Measurements from ENCODE around the genes HMGN4 and PRSS16.

DNA sequence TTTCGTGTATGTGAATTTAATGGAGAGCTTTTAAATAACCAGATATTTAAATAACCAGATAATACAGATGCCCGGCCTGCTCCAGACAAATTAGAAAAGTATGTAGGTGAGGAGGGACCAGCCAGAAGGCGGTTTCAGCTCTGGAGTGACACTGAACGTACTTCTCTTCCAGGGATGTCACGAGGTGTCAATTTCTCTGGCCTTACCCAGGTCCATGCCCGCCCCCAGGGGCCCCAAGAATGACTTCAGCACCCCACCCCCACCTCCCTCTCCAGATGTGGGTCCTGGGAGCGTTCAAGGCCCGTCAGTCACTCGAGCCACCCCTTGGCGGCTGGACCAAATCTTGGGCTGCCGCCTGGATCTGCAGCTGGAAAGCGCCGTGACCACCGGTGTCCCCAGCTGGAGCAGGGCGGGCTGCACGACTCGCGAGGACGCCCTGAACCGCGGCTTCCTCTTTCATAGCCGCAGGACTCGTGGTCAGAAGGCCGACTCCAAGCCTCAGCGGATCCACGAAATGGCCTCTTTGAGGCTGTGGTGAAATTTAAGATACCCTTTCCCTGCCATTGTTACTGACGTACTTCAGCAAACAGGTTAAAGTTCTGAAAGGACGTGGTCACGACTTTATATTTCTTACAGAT is 25.8 kb downstream of the H1-1 start:
- PRO-cap = unidirectional peak, plus-strand start at position 307 of the sequence; bidirectional peak, plus-strand start at position 480 of the sequence, minus-strand start at position 333 of the sequence
- RAMPAGE, long total RNA = no peak

DNA sequence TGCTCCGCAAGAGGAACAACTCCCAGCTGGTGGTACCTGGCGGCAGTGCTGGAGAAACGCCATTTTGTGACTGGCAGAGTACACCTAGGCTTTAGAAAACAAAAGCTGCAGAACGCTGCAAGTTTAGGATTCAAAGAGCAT is 737 bp upstream of the H3C1 start:
- PRO-cap = no peak
- RAMPAGE, long total RNA = no peak

- PRO-cap = no peak
- RAMPAGE, long total RNA = no peak
These were observed 665 bp downstream of the H4C1 start for GRCh38 chr6:26021994-26022633.

DNA sequence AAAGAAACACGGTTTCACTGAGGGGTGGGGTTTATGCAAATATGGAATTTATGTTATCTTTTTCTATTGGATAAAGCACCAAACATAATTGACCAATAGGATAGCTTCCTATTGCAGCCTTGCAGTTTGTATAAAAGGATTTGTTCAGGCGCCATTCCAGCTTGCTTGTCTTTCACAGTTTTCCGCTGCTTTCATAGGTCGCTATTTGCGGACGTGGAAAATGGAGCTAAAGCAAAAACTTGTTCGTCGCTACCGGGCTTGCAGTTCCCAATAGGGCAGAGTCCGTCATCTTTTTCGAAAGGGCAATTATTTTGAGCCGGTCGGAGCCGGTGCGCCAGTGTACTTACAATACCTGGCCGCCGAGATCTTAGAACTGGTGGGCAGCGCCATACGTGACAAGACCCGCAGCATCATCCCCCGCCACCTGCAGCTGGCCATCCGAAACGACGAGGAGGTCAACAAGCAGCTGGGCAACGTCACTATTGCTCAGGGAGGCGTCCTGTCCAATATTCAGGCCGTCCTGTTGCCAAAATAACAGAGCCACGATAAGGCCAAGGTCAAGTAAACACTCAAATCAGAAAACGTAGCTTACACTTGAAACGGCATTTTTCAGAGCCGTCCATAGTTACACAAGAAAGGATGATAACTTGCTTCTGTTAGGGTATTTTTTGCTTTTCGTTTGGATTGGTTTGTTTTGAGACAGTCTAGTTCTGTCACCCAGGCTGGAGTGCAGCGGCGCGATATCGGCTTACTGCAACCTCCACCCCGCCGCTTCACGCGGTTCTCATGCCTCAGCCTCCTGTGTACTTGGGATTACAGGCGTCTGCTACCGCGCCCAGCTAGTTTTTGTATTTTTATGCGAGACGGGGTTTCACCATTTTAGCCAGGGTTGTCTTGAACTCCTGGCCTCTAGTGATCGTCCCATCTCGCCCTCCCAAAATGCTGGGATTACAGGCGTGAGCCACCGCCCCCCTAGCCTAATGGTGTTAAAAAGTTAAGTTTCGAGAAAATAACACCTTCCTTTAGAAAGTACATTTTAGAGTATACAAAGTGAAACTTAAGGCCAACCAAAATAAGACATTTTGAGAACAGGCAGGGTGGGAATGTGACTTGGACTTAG is 640 bp upstream of the H2BC3 start:
- PRO-cap = bidirectional peak, plus-strand start at position 162 of the sequence, minus-strand start outside the sequence; bidirectional peak, plus-strand start at position 537 of the sequence, minus-strand start at position 369 of the sequence
- RAMPAGE, long total RNA = no peak

DNA sequence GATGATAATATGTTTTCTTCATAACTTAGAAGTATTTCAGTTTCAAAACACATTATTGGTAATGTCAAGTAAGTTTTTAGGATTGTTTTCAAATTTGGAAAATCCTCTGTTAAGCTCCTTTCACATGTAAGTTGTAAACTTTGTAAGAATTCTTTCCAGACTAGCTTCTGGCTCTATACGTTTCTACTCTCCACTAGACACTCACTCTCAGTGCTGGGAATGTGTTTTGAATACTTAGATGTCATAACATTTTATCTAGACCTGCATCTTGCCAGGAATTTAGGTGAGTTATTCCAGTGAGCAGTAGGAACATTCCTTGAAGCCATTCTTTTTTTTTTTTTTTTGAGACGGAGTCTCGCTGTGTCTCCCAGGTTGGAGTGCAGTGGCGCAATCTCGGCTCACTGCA is 1.7 kb downstream of the H3C3 start:
- PRO-cap = no peak
- RAMPAGE, long total RNA = no peak

GRCh38 chr6:26090627-26091324 is 3.5 kb downstream of the HFE start:
- PRO-cap = no peak
- RAMPAGE, long total RNA = no peak

GRCh38 chr6:26139381-26140551 is 15.8 kb downstream of the H2AC6 start:
- PRO-cap = no peak
- RAMPAGE, long total RNA = no peak

GRCh38 chr6:26157816-26158015 is 206 bp upstream of the H2BC5 start:
- PRO-cap = bidirectional peak, plus-strand start at chr6:26158122, minus-strand start at chr6:26157891
- RAMPAGE, long total RNA = no peak

- PRO-cap = bidirectional peak, plus-strand start at chr6:26159436, minus-strand start at chr6:26159212
- RAMPAGE, long total RNA = no peak
These were observed 1.4 kb downstream of the H2BC5 start for GRCh38 chr6:26159250-26159871.

DNA sequence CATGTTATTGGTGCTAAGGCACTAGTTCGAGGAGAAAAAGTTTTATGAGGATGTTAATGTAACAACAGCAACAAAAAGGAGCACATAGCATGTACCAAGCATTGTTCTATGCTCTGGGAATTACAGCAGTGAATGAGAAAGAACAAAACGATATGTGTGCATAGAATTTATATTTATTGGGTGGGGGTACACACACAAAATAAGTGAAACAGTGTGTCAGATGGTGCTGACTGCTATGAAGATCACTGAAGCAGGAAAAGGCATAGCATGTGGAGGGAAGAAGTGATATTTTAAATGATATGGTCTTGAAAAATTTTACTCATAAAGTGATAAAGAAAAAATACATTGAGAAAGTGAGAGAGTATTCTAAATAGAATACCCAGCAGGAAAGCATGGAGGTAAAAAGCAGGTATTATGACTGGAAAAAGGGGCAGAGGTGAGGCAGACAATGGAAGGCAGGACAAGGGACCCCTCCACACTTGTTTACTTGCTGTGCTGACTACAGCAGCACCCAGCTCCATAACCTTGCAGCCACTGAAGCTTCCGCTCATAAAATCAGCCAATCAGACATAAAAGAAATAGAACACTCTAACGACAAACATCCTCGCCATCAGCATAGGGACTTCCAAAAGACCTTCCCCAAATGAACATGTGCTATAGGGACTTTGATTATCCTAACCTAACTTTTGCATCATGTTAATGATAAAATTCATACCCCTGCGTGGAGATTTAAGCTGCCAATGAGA is 2.7 kb downstream of the H4C5 start:
- PRO-cap = unidirectional peak, minus-strand start at position 497 of the sequence; unidirectional peak, minus-strand start at position 536 of the sequence
- RAMPAGE, long total RNA = no peak

DNA sequence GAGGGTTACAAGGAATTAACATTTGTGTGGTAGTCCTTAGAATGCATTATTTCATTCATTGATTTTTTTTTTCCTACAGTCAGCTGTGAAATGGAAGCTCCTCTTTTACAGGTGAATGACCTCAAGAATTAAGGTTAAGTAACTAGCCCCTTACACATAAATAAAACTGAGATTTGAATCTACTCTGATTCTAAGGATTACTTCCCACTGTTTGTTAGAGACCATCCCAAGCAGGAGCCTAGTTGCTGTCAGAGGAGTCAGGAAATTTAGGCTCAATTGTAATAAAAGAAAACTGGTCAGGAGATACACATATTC is 1.8 kb downstream of the H2BC10 start:
- PRO-cap = no peak
- RAMPAGE, long total RNA = no peak

DNA sequence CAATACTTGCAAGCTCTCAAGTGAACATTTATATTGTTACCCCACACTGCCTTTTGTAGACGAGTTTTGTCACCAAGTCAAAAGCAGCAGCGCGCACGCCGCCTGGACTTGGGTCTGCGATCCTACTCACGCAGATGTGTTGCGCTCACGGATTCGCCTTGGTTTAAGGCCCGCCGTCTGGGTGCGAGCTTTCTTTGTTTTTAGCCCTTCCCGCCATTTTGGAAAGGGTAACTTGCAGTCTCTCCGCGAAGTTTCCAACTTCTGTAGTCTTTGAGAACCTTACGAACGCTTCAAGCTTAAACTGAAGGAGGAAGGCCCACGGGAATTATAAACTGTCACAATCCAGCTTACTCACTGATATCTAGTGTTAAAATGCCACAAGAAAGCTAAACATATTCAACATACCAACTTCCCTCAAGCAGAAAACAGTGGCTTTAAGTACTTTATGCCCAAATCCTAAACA is 764 bp downstream of the H4C8 start:
- PRO-cap = bidirectional peak, plus-strand start at position 133 of the sequence, minus-strand start at position 165 of the sequence
- RAMPAGE, long total RNA = no peak

DNA sequence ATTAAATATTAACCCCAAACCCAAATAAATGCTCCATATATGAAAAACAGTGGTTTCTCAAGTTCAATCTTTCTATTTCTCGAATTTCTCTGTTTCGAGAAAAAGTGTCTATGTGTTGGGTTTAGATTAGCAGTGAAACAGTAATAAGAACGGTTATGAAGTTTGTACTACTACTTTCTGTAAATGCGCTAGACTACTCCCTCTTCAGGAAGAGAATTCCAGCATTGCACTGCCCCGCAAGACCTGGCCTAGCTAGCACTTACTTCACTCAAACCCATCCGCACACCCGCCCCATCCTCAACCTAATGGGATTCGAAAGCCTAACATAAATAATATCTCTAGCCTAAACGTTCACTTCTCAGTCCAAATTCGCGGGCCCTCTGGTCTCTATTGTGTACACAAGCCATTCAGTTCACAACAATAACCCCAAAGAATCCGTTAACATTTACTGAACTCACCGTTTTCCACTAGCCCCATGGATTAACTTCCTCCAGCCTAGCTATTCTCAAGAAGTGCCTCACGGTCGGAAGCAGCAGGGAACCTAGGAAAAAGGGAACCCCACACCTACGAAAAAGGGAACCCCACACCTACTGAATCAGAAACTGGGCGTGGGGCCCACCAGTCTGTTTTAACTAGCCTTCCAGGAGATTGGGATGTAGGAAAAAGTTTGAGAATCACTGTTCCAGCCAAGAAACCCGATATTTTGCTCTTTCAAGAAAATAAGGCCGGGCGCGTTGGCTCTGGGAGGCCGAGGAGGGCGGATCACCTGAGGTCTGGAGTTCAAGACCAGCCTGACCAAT is 34.2 kb upstream of the H4C8 start:
- PRO-cap = no peak
- RAMPAGE, long total RNA = no peak

DNA sequence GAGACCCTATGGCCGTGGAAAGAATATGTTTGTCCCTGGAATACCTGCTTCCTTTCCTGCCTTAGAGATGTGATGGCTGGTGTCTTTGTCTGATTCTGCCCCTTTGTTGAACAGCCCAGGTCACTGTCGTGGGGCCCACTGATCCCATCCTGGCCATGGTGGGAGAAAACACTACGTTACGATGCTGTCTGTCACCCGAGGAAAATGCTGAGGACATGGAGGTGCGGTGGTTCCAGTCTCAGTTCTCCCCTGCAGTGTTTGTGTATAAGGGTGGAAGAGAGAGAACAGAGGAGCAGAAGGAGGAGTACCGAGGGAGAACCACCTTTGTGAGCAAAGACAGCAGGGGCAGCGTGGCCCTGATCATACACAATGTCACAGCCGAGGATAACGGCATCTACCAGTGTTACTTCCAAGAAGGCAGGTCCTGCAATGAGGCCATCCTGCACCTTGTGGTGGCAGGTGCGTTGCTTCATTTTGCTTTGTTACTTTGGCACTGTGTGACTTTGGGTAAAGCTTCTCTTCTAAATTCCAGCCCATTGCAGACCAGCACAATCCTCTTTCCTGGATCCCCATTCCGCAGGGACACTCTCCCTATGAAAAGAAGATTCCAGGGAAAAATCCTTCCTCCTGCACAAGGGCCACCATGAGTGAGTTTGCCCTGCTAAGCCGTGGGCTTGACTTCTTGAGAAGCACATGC is 17.3 kb upstream of the BTN3A3 start:
- PRO-cap = no peak
- RAMPAGE, long total RNA = no peak

- PRO-cap = bidirectional peak, plus-strand start at chr6:26538368, minus-strand start at chr6:26537981
- RAMPAGE, long total RNA = start-site peak on the plus strand at chr6:26538067-26538426, 877 and 34 reads in 2 replicates
These were observed at the start of gene HMGN4 for GRCh38 chr6:26538080-26538572. HMGN4 (plus strand) TSS chr6:26538366.

DNA sequence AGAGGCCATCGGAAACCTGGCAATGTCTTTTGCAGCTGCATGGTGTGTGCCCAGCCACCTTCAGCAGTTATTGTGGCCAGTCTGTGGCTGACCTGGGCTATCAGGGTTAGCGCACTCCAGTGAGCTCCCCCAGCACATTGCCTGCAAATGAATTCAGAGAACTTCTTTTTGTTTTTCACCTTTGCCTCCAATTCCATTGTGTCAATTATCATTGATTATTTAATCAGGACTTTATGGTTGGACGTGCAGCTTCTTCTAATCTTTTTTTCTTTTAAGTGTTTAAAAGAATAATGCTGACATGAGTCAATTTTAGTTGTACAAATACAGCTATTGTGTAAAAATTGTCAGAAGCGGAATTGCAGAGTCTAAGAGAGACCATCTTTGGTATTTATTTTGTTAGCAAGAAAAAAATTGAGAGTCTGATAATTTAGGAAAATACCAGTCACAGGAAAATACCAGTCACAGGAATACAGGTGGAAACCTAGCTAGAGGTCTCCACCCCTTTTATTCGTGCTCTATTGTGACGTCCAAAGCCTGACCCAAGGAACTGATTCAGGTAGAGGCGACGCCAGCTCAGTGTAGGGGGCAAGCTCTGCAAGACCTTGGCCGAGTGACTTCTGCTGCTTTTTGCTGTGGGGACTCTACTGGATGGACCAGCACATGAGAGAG is 5.5 kb downstream of the ABT1 start:
- PRO-cap = no peak
- RAMPAGE, long total RNA = no peak

GRCh38 chr6:26744895-26745492 is 85.4 kb upstream of the ZNF322 start:
- PRO-cap = no peak
- RAMPAGE, long total RNA = no peak

- PRO-cap = no peak
- RAMPAGE, long total RNA = no peak
These were observed 8.9 kb upstream of the PRSS16 start for GRCh38 chr6:27238394-27239305.

DNA sequence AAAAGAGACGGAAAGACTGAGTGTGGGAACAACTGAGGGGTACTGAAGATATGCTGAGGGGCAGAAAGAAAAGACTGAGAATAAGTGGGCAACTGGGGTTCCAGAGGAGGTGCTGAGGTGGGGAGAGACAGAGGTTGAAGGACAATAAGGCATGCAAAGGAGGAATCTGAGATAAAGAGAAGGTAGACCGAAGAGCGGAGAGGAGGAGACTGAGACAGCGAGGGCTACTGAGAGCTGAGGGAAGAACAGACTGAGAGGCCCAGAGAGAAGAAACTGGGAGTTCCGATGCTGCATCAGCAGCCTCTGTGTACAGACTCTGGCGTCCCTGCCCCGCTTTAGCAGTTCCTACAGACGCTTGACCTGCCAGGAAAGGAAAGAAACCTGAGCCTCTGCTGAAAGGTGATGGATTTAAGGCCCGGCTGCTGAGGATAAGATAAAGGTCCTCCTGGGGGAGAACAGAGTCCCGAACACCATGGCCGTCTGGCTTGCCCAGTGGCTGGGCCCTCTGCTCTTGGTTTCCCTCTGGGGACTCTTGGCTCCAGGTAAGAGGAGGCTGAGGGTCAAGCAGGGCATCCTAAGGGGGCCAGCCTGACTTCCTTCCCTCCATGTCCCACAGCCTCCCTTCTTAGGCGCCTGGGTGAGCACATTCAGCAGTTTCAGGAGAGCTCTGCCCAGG is at the start of gene PRSS16:
TSS of gene PRSS16 (plus strand) at position 436 of the 676 bp plus-strand sequence.
- PRO-cap = no peak
- RAMPAGE, long total RNA = no peak

GRCh38 chr6:27279365-27280159 is 32.1 kb downstream of the PRSS16 start:
- PRO-cap = no peak
- RAMPAGE, long total RNA = no peak